ENCODE measurements around a stretch of chr15.

- PRO-cap = bidirectional peak, plus-strand start at chr15:35673399, minus-strand start at chr15:35673028
These were observed 127.1 kb upstream of the DPH6 start for GRCh38 chr15:35673016-35673568.

DNA sequence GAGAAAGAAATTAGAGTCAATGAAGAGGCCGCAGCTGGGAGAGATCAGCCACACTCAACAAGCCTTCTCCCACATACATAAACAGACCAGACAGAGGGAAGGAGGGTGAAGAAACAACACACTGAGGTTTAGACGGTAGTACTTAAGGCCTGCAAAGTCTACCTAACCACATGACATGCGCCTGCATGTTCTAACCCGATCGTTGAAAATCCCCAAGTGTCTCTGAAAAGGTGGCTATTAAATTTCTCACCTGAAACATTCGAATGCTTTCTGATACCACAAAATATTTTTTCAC, 110.6 kb upstream of the CDIN1 start:
- PRO-cap = no peak

- PRO-cap = no peak
These were observed 225.8 kb downstream of the CDIN1 start for GRCh38 chr15:36805133-36805814.

DNA sequence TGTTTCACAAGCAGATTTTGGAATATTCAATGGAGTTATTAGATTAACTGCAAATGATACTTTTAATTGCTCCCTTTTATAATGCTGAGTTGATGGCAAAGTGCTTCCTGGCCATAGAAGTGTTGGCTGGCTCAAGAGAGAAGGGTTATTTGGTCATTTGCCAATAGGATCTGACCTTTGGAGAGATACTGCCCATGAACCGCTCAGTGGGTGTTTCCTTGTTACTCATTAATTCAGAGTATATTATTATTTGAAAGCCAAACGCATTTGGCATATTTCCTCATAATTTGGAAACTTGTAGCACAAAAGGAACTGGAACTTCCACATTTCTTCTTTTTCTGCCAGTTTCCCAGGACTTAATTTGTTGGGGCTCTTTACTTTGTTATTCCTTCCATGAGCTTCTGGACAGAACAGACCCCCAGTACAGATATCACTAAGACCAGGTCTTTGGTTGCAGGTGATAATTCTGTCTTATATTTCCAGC, 234.7 kb downstream of the CDIN1 start:
- PRO-cap = no peak

- PRO-cap = no peak
These were observed 15.7 kb downstream of the MEIS2 start for GRCh38 chr15:37084537-37085067.

DNA sequence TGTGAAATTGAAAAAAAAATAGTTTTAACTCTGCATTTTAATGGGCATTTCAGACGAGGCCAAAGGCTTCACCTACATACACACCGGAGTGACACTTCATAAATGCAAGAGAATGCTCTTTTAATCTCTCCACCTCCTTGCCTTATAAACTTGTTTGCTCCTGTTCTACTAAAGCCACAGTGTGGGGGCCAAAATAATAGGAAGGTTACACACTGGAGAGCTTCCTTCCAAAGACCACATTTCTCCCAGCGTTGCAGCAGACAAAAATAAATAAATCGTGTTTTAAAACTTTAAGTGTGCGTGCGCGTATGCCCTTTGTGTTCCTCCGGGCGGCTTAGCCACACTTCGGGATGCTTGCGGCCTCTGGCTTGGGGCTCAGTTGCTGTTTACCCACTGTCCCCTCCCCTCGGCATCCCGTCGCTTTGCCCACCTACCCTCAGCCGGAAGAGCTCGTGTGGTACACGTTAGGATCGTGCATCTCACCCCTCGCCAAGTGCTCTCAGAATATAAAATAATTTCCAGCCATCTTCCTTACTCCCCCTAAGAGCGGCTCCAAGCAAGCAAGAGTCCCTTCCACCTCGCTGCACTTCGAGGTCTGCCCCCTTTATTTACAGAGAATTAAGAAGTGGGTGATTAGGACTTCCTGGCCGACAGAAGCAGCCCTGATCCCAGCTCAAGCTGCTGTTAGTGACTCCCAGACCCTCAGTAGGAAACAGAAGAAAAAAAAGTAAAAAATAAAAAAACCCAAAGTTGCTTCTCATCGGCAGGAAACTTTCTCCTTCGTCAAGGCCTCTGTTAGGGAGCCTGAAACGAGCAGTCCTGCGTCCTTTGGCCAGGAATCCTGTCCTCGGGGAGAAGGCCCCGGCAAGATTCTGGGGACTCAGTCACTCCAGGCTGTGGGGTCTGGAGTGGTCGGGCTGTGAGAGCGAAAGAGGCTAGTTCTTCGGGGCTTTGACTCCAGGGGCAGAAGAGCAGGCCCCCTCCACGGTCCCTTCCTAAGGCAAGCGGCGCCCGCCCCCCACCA, 3.2 kb downstream of the MEIS2 start:
- PRO-cap = no peak

DNA sequence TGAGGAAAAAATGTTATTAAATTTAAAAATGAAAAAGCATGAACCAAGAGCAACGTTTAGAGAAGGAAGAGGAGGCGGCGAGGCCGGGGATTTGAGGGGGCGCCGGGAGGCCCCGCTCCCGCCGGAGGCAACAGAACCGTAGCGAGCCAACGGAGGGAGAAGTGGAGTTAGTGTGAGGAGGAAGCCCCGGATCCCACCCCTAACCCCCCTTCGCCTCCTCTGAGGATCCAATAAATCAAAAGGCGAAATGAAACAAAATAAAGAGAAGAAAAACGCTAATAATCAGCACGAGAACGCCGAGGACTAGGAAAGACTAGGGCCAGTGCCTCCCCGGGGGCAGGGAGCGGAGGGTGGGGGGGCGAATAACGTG, 1.8 kb downstream of the MEIS2 start:
- PRO-cap = no peak

DNA sequence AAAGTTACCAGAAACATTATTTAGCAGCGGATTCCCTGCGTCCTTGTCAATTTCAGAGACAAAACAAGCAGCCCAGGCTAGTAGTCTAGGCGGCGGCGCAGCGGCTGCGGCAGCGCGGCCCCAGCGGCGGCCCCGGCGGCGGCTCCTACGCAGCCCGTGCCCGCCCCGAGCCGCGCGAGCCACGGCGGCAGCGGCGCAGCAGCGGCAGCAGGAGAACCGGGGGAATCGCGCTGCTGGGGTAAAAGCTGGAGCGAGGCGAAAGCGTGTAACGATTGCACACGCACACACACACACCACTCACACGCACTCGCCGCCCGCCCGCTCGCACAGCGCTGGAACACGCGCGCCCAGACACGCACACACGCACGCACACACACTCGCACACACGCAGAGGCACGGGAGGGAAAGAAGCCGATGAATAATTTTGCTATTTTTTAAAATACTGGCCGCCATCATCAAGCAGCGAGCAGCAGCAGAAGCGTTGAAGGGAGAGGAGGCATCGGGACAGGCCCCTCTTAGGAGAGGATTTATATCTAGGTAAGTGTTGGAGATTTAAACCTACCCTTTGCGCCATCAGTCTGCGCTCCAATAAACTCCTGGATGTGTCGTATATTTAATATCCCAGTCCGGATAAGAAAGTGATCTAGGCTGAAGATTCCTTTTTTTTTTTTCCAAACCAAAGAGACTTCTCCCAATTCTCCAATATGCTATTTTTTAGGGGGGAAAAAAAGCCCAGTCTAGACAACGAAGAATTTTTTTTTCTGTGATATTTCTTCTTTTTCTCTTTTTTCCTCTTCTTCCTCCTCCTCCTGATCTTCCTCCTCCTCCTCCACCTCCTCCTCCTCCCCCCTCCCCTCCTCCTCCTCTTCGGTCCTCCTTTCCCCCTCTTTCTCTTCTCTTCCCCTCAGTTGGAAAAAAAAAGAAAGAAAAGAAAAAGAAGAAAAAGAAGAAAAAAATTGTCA, 1.2 kb downstream of the MEIS2 start:
- PRO-cap = no peak

GRCh38 chr15:37112289-37112619, 11.9 kb upstream of the MEIS2 start:
- PRO-cap = no peak

- PRO-cap = no peak
These were observed 134.6 kb downstream of the TMCO5A start for GRCh38 chr15:38068894-38069490.

DNA sequence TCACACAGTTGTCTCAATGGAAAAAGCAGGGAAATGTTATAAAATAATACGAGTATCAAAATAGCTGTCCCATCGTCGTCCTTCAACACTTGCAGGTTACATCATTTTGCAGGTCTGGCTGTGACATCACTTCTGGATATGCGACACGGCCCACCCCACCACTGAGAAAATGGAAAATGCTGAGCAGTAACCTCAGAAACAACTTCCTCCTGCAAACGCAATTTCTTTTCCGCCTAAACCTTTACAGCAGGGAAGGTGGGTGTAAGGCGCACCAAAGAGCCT, 137.7 kb downstream of the TMCO5A start:
- PRO-cap = bidirectional peak, plus-strand start at position 234 of the sequence, minus-strand start at position 98 of the sequence

DNA sequence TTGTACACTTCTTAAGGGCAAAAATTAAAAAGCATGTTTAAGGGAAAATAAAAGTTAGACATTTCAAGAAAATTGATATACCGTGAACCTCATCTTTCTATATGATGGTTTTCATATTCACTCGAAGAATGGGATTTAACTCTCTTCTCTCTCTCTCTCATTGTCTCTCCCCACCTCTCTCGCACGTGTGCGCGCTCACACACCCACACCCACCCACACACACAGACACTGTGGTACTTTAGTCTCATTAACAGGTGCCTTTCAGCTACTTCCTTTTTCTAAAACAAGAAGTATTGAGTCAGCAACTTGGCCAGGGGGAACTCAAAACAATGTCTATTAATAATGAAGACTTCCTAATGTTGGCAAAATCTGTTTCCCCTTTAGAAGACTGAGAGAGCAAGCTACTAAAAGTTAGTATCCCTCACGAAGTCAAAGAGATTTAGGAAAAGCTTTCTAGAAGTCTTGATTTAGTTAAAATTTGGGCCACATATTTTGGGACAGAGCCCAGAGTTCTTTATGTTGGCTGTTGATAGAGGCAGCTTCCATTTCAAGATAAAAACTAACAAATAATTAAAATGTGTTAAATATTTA, 150.7 kb downstream of the TMCO5A start:
- PRO-cap = no peak

GRCh38 chr15:38260102-38260840, 7.6 kb downstream of the SPRED1 start:
- PRO-cap = no peak

GRCh38 chr15:38262700-38263086, 10.1 kb downstream of the SPRED1 start:
- PRO-cap = no peak

- PRO-cap = unidirectional peak, plus-strand start at chr15:38264589
These were observed 11.7 kb downstream of the SPRED1 start for GRCh38 chr15:38264173-38264980.

DNA sequence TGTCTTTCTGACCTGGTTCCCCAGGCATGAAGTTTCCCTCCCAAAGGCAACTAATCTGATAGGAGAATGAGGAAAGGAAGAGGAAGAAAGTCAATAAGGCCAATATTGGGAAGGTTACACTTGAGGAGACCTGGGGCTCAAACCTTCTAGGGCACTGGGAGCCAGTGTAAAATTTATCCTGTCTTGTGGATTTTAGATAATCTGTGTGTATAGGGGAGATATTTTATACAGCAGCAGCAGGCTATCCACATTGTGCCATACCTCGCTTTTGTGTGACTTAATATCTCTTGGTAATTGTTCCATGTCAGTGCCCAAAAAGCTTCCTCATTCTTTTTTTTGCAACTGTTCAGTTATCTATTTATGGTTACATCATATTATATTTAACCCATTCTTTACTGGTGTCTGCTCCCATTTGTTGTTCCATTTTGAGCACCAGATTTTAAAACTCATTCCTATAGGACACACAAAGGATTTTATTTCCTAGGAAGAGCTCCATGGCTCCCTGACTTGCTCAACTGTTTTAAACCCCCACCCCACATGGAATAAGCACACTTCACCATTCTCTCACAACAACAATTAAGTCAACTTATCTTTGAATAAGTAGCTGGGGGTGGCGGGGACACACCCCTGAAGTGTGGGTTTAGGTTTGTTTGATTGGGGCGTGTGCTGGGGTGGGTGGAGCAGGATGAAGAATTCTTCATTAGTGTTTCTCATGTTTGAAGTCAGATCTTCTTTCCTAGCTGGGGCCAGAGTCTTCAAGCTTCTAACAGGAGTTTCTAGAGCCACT, 86.3 kb upstream of the RASGRP1 start:
- PRO-cap = no peak

DNA sequence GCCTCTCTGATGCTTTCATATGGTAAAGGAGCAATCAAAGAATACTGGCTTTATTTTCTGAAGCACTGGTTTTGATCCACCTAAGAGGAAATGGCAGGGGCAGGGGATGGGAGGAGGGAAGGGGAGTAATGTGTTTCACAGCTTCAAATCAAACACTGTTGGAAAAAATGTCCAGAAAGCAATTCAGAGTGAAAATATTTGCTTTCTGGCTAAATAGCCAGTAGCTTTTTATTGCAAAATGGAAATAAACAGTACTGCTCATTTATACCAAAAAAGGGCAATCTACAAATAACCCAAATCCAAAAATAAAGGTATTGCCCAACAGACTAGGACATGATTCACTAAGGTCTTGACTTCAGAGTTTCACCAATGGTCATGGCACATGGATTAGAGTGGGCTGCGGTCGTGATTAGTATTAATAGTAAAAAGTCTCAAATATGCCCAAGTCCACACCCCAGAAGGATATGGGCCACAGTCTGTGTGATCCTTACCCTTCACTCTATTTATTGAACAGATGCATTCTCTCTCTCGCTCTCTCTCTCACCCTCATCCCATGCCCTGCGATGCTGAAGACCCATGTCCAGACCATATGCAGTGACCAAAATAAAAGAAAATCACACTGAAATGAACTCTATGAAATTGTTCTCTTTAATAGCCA, 279.2 kb upstream of the THBS1 start:
- PRO-cap = no peak

- PRO-cap = no peak
These were observed 142.6 kb upstream of the THBS1 start for GRCh38 chr15:39438189-39438721.

GRCh38 chr15:39592062-39592389, 11.1 kb downstream of the THBS1 start:
- PRO-cap = no peak

- PRO-cap = no peak
These were observed 27.6 kb downstream of the THBS1 start for GRCh38 chr15:39608480-39608916.